Thoracic aorta endothelial cell (primary cell): ENCODE data around the gene VPS9D1.

DNA sequence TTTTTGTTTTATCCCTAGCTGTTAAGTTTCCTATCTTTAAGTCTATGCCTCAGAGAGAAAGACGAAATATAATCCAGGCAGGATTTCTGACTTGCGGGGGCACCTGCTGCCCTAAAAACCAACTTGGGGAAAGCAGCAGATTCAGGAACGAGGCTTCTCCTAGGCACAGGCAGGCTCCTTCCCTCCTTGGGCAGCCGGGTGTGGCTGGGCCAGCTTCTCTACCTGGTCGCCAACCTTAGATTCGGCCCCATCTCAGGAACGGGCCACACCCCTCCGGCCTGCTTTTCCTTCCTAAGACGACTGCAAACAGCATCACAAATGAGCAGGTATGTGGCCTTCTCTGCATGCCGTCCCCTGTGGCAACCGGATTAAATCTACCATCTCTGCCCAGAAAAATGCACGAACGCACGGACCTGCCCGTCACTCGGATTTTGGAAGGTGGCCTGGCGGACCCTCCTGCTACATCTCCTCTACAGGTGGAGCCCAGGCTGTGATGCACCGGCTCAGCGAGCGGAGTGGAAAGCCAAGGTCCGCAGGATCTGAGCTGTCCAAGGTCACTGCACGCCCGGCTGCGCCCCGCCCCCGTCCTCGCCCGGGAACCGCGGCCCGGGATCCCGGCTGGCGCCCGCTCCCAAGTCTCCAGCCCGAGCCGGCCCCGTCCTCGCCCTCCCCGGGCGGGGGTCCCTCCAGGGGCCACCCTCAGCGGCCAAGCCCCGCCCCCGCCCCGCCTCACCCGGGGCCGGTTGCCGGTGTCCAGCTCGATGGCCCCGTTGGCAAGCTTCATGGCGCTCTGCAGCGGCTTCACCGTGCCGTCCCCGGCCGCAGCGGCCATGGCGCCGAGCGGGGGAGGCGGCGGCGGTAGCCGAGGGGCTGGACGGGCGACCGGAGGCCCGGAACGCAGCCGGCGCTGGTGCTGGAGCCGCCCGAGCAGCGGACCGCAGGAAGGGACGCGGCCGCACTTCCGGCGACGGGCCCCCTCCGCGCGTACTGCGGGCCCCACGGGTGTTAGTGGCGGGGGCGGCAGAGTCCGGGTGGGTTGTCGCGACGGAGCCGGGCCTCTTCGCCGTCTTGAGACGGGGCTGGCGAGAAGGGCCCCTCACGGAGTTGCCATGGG, at the start of gene VPS9D1:
VPS9D1 (minus strand) TSS at position 869 of the 1,114 bp plus-strand sequence.
- CAGE, long polyA plus RNA: no peak

GRCh38 chr16:89722949-89724074, 2.0 kb downstream of the ZNF276 start:
- CAGE, long polyA plus RNA: no peak

DNA sequence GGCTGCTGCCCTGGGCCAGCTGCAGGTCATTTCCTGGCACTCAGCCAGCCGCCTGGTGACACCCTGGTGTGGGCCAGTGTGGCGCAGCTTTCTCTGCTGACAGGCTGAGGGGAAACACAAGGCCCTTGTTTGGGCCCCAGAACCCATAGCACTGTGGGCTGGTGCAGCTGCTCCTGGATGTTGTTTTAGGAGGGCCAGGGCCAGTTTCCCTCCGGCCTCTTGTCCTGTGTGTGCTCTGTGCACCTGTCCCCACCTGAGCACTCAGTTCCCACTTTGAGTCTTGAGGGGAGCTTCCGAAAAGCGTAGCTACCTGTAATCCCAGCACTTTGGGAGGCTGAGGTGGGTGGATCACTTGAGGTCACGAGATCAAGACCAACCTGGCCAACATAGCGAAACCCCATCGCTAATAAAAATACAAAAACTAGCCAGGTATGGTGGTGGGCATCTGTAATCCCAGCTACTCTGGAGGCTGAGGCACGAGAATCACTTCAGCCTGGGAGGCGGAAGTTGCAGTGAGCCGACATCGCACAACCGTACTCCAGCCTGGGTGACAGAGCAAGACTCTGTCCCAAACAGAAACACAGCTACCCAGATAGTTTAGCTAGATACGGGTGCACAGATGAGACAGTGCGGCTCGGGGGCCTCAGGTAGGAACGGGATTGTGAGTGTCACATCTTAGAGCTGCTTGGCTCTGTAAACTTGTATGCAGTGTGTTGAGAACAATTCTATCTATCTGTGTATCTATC, 2.9 kb downstream of the ZNF276 start:
- CAGE, long polyA plus RNA: no peak

GRCh38 chr16:89822448-89822881, 5.8 kb upstream of the SPIRE2 start:
- CAGE, long polyA plus RNA: no peak

- CAGE, long polyA plus RNA: no peak
Observed at GRCh38 chr16:89842814-89843274, 14.6 kb downstream of the SPIRE2 start.

DNA sequence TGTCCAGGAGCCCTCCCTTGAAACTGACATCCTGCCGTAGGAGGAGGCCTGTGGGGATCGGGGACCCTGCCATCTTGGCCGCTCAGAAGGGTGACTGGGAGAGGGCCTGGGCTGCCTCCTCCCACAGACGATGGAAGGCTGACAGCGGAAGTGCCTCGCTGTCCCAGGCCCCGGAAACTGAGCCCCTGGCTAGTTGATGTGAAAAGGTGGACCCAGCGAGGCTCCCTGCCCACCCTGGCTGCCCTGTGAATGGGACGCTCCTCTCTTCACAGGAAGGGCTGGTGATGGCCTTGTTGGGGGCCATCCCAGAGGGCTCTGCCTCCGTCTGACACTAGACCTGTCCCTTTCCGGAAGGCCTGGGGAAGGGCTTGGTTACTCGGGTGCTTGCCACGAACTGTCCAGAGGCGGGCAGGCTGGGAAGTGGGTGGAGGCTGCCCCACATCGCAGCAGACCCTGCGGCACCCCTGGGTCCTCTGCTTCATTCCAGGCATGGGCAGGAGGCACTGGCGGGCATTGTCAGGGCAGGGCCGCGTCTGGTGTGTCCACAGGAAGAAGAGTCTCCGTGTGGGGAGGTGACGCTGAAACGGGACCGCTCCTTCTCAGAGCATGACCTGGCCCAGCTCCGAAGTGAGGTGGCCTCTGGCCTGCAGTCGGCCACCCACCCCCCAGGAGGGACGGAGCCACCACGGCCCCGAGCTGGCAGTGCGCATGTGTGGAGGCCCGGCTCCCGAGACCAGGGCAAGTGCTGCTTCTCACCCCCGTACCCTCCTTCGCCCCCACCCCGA, 14.6 kb upstream of the TCF25 start:
- CAGE, long polyA plus RNA: no peak

GRCh38 chr16:89899979-89900570, 18.6 kb upstream of the MC1R start:
- CAGE, long polyA plus RNA: no peak

DNA sequence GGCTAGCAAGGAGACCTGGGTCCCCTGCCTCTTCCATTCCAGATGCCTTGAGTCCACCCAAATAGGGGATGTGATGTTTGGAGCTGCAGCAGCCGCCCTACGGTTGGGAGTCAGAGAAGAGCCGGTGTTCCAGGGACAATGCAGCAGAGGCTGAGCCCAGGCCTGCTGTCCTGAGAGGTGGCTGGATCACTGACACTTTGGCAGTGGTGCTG, 5.6 kb upstream of the MC1R start:
- CAGE, long polyA plus RNA: no peak

DNA sequence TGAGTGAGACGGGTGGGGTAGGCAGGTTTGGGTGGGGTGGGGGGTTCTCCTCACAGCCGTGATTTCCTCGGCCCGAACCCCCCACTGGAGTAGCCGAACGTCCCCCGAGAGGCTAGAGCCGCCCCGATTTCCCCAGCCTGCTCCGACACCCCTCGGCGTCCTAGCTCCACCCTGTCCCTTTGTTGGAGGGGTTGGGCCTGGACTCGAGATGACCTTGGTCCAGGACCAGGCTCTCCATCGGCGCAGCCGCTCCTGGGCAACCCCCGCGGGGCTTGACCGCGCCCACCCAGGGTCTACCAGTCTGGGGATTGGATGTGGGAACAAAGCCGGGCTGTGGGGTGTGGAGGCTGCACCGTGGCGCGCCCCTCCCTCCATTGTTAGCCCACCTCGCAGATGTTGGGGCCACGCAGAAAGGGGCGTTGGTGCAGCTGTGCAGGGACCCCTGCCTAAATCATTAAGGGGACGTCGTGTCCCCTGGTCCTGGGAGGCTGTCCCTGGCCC, 727 bp downstream of the TUBB3 start:
- CAGE, long polyA plus RNA: no peak